H9 (cell line): ENCODE measurements around a stretch of chr3.

DNA sequence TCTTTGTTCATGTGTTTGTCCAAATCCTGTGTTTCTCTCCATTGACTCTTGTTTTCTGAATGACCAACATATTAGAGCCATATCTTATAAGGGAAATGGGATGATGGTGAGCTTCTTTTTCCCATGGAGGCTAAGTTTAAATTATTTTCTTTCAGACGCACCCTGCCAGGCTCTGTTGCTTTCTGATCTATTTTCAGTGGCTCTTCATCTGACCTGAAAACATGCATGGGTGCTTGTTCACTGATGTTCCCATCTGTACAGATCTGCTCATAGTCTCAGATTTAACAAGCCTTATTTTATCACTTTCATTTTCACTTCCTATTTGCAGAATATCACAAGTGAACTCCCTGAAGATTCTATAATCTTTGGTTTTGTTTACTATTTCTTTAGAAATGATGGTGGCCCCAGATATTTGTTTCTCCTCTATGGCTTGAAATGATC lies 31.1 kb upstream of the SUCLG2 start:
- PRO-cap = no peak

DNA sequence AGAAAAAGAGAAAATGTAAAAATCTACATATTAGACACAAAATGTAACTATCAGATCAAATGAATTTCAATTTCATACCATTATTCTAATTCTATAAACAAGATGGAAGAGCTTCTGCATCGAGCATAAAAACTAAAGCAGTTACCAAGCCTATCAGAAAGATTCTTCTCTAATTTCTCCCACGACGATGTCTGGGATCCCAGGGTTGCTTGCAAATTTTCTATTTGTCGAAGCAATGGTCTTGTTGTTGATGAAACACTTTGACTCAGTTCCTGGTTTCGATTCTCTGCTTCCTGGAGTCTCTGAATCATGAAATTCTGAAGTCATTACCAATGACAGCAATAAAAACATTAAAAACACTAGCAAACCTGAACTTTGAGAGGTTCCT lies 18.7 kb downstream of the TMF1 start:
- PRO-cap = no peak

GRCh38 chr3:69079028-69079699 lies 1.0 kb downstream of the UBA3 start:
- PRO-cap = no peak

- PRO-cap = no peak
Observed at GRCh38 chr3:69087830-69088662, 3.3 kb downstream of the ARL6IP5 start.

- PRO-cap = no peak
Observed at GRCh38 chr3:69540927-69541579, 155.2 kb upstream of the FRMD4B start.

- PRO-cap = no peak
Observed at GRCh38 chr3:69747462-69747890, 8.2 kb downstream of the MITF start.

DNA sequence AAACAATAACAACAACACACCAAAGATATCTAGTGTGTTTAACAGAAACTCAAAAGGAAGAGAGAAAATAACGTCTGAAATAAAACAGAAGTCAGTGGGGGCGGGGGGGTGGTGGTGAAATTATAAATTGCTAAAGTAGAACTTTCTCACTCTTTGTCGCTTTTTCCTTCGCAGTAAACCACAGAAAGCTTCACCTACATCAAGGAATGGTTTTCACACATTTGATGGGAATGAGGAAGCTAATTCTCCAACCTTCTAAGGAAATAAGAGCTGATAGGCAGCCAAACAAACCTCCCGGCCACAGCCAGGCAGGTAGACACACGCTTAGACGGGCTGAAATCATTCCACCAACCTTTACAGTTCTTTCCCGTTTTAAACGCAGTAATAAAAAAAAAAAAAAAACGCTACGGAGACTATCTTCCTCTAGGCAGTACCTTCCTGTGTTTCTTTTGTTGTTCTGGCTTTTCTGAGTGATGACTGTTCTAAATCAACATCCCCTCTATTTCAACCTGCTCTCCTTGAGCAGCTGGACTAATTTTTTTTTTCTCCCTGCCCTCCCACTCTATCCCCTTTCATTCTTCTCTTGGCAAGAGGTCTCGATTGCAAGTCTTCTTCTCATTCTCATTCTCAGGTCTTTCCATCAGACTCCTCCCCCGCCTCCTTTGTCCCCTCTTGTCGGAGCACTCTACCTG lies 390.9 kb upstream of the MDFIC2 start:
- PRO-cap = no peak

GRCh38 chr3:71301106-71301577 lies 282.4 kb downstream of the FOXP1 start:
- PRO-cap = no peak

- PRO-cap = no peak
Observed at GRCh38 chr3:71420505-71421146, 162.9 kb downstream of the FOXP1 start.

DNA sequence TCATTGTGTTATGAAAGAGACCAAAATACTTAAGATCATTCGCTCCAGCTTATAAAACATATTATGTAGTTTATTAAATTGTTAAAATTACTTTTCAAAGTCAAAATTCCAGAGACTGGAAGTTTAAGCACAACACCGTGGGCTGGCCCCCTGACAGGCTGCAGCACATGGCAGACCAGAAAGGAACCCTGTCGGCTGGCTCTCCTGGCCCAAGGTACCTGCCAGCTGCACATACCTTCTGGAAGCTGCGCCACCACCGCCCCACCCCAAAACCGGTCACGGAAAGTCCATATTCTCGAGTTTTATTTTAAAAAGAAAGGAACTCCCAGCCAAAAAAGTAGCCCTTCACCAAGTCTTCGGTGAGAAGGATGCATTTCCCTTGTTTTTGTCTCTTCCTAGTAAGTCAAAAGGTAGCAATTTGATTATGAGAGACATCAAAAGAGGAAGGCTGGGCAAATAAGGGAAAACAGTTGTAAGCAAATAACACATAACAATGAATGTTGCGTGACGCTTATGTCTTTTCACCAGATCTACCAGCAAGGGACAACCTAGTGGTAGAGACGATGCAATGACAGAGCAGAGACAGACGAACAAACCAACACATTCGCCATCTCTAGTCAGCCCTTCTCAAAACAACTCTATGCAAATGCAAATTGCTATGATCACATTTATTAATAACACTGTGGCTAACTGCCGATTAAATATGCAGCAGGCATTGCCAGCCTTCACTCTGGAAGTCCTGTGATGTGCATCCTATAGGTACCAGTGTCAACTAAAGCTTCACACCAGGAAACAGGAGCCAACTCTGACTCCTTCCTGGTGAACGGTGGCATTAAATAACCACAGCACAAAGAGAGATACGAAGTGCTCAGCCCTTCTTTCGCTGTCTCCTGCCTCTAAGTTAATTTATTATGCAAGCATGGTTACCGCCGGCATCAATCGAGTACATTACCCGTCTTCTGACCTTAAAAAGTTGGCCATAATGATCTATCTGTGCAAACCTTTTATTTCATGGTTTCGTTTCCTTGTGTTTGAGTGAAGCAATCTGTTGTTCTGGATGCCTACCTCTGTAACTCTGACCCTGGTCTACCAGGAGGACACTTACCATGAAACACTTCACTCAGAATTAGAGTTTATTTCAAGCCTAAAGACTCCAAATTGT lies 94.3 kb downstream of the FOXP1 start:
- PRO-cap = no peak

- PRO-cap = no peak
Observed at GRCh38 chr3:71515455-71516094, 68.0 kb downstream of the FOXP1 start.

GRCh38 chr3:71652861-71653125 lies 69.3 kb upstream of the FOXP1 start:
- PRO-cap = no peak

GRCh38 chr3:71784160-71784579 lies 778 bp downstream of the PROK2 start:
- PRO-cap = no peak

GRCh38 chr3:71872857-71873329 lies 87.9 kb upstream of the PROK2 start:
- PRO-cap = unidirectional peak, plus-strand start at chr3:71873195

- PRO-cap = no peak
Observed at GRCh38 chr3:72078320-72079246, 293.6 kb upstream of the PROK2 start.

GRCh38 chr3:72099975-72101236 lies 315.5 kb upstream of the PROK2 start:
- PRO-cap = bidirectional peak, plus-strand start at chr3:72100316, minus-strand start at chr3:72100102

DNA sequence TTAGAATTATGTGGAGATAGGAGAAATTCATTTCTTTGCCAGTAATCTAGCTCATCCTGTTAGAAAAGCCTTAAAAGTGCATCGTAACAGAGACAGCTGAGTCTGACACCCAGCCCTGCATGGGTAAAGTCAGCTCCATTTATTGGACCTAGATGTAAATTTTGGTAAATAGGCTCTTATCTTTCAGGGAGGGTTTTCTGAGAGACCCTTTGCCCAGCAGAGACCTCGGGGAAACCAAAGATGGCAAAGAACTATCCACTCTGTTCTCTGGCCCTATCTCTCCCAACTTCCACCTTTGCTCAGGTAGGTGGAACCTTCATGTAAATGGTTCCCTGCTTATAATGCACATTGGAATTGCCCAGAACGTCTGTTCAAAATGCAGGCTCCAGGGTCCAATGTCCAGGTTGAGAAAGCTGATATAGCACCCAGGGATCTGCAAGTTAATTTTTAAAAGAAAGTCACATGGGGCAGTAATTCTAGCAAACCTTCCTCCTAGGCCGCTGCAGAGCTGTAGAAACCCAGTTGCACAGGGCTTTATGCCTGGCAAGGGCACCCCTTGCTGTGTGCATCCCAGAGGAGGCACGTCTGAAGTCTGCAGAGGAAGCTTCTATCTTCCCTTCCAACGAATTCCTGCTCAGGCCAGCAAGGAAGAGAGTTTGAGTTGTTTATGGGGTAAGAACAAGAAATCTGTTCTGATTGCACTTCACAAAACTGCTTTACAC lies 366.0 kb upstream of the PROK2 start:
- PRO-cap = no peak

GRCh38 chr3:72165769-72166062 lies 380.8 kb upstream of the PROK2 start:
- PRO-cap = no peak

DNA sequence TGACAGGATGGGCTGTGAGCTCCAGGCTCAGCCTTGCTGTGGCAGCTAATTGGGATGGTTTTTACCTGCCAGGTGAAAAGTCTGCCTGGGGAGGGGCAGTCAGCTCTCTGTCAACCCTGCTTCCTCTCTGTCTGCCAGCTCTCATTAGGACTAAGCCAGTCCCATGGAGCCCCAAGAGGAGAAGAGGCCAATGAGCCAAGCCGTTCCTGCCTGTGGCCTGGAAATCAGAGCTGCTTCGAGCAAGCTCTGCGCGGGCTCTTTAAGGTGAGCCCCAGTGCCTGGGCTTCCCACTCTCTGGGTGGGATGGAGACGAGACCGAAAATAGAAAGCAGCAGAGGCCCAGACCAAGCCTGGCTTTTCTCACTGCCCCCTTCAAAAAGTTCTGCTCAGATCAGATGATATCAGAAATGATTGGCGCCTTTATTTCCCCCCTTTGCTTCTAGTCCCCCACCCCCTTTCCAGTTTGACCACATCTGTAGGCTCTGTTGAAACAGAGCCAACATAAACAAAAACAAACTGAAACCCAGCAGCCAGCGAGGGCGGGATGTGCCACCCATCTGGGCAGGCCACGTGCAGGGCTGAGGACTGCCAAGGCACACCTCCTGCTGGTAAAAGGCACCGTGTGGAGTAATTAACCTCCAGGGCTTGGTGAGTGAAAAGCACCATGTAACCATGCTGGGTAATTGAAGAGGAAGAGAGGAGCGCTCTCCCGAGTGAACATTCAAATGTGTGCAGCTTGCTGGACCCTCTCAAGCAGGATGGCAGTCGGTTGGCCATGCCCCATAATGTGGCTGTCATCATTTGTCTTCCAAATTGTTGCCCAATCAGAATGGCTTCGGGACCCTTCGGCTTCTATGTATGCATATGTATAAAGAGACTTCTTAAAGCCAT lies 471.0 kb upstream of the PROK2 start:
- PRO-cap = no peak

DNA sequence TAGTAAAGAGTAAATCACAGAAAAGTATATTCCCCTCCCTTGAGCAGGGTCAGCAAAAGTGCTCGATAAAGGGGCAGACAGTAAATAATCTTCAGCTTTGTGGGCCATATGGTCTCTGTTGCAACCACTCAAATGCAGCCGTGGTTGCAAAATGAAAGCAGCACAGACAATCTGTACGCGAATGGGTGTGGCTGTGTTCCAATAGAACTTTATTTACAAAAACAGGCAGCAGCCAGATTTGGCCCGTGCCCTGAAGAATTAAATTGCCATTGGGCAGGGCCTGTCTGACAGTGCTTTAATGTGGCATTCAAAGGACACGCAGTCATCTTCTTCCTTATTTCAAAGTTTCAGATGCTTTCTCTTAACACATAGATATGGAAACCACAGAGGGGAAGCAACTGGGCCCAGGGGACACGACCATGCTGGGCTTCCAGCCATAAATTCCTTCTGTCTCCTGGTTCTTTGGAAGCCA lies 489.6 kb upstream of the PROK2 start:
- PRO-cap = no peak